Pericardium (tissue), 1 donor: ENCODE results near the genes B3GNT6, GDPD4 and AAMDC.

DNA sequence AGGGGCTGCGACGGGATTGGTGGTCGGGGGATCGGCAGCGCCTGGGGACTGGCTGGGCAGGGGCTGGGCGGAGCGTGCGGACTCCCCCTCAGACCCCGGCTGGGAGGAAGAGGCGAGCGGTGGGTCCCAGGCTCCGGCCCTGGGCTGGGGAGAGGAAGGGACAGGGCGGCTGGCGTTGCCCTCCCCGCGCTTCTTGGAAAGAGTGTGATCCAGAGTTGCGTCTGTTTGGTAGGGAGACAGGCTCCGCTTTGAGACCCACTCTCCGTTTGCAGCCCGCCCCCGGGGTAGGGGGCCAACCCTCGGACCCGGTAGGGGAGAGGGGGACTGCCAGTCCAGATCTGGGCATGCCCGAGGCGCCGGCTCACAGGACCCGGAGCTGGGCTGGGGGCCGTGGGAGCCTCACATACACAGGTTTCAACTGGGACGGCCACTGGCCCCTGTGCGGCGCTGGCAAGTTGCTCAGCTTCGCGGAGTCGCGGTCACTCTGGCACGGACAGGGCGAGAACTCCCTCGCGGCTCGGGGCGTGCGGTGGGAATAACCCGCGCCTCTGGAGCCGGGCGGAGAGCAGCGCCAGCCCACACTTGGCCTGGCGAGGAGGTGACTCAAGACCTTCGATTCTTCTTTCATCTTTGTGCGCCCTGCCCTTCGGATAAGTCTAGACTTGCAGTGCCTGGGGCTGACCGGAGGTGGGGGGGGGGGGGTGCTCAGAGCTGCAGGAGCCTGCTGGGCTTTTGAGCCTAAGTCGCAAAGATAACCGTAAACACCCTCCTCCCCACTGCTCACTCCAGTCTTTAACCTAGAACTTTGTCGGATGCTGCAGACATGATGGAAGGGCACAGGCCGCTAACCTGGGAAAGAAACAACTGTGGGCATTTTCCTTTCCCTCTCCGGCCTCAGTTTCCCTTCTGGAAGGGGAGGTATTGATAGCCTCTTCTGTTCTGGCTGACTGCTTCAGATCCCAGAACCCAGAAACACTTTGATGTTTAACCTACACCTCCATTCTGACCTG, 1.2 kb downstream of the TSKU start:
- RRBS, result 3% methylated on average over 4 of the region's 57 CpGs

DNA sequence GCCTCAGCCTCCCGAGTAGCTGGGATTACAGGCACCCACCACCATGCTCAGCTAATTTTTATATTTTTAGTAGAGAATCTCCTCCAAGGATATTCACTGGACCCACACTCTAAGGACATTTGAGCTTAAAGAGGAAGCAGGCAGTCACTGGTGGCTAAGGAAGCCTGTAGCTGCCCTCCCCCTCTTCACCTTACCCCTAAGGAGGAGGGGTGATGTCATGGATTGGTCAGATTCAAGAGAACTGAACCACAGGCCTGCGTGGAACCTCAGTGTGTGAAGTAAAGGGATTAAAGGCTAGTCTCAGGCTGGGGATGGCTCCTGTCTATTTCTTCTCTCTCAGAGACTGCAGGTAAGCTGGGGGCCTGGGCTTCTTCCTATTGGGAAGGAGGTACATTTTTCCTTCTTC, at the start of gene B3GNT6:
B3GNT6 (plus strand) TSS at position 269 of the 406 bp plus-strand sequence.
- RRBS, result no CpG with 5 or more reads among the region's 2 CpGs

DNA sequence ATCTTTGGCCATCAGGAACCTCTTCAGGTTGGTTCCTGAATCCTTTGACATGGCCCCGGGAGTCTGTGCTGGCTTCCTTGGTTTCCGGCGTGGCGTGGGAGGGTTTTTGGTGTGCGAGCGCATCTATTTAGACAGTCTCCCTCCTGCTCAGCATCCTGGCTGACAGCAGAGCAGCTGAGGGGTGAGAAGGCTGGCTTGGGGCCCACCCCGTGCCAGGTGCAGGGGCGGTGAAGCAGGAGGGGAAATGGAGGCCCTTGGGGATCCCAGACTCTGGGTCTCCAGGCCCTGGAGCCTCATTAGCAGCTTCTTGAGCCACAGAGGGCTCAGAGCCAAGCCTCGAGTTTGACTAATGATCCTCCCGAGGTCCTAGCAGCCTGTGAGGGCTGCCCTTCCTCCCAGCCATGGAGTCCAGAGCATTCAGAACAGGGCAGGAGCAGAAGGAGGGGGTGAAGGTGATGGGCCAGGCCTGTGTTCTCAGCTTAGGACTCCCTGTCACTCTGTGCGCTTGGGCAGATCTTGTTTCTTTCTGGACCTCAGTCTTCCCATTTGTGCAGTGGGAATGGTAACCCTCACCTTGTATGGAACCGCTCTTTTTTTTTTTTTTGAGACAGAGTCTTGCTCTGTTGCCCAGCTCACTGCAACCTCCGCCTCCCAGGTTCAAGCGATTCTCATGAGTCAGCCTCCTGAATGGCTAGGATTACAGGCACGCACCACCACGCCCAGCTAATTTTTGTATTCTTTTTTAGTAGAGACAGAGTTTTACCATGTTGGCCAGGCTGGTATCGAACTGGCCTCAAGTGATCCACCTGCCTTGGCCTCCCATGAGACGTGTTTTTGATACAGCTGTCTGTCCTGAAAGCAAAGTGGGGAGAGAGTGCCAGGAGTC, 7.1 kb downstream of the OMP start:
- RRBS, result no CpG with 5 or more reads among the region's 18 CpGs

GRCh38 chr11:77154280-77154864, 26.3 kb downstream of the MYO7A start:
- RRBS, result no CpG with 5 or more reads among the region's 7 CpGs

- RRBS, result no CpG with 5 or more reads among the region's 15 CpGs
These were observed 71.4 kb downstream of the MYO7A start for GRCh38 chr11:77199333-77199929.

DNA sequence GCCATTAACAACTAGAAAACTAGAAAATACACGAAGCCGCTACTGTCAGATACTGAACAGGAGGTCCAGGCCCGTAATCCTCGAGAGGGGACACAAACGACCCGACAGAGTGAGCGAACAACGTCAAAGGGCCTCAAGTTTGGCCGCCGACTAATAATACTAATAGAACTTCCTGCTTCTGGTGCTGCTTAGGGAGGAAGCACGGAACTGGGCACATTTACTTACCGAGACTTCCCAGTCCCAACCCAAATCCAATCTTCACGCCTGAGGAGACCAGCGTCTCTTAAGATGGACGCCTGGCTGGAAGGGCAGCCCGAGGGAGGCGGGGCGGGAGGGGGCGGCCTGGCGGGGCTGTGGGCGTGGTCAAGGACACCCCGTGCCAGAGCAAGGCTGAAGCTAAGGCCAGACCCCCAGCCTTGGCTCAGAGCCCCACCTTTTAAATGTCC, at the start of gene GDPD4:
GDPD4 (minus strand) TSS at position 307 of the 446 bp plus-strand sequence.
- RRBS, result no CpG with 5 or more reads among the region's 22 CpGs

GRCh38 chr11:77616284-77616760, 21.3 kb downstream of the CLNS1A start:
- RRBS, result no CpG with 5 or more reads among the region's 2 CpGs

GRCh38 chr11:77622255-77622716, 15.3 kb downstream of the CLNS1A start:
- RRBS, result no CpG with 5 or more reads among the region's 1 CpG

GRCh38 chr11:77656189-77656788, 18.7 kb upstream of the CLNS1A start:
- RRBS, result no CpG with 5 or more reads among the region's 9 CpGs

- RRBS, result no CpG with 5 or more reads among the region's 5 CpGs
These were observed 79.8 kb downstream of the RSF1 start for GRCh38 chr11:77740658-77741112.

- RRBS, result no CpG with 5 or more reads among the region's 25 CpGs
These were observed at the start of gene AAMDC for GRCh38 chr11:77821070-77821573. AAMDC (plus strand) TSS chr11:77821144.

DNA sequence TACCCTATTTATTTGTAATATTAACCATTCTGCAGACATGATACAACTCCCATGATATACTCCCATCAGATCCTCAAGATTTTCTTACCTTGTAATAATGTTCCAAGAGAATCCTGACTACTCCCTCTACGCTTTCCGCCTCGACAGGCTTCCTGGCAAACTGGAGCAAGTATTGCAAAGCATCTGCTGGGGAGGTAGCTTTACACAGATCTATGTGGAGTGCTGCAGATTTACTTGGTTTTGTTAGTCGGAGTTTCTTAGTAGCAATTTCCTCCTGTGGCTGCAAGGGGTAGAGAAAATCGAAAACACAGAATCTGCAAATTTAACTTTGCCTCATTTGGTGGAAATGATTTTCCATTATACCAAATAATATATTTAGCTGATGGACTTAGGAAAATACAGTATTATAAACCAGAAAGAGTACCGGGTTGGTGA, 3.4 kb downstream of the INTS4 start:
- RRBS, result no CpG with 5 or more reads among the region's 6 CpGs

GRCh38 chr11:78022303-78022985, 632 bp downstream of the KCTD14 start:
- RRBS, result 13% methylated on average over 3 of the region's 11 CpGs

DNA sequence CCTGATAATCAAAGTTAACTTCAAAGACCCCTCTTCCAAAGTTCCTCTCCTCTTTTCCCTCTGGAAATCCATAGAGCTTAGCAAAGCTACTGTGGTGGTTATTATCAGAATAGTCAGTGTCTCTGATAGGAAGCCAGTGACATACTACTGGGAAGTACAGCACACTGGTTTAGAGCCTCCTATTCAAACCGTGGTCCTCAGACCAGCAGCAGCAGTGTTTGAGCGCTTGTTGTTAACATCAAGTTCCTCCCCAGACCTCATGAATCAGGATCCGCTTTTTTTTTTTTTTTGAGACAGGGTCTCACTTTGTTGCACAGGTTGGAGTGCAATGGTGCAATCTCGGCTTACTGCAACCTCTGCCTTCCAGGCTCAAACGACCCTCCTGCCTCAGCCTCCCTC, 1.2 kb downstream of the NDUFC2 start:
- RRBS, result no CpG with 5 or more reads among the region's 5 CpGs

DNA sequence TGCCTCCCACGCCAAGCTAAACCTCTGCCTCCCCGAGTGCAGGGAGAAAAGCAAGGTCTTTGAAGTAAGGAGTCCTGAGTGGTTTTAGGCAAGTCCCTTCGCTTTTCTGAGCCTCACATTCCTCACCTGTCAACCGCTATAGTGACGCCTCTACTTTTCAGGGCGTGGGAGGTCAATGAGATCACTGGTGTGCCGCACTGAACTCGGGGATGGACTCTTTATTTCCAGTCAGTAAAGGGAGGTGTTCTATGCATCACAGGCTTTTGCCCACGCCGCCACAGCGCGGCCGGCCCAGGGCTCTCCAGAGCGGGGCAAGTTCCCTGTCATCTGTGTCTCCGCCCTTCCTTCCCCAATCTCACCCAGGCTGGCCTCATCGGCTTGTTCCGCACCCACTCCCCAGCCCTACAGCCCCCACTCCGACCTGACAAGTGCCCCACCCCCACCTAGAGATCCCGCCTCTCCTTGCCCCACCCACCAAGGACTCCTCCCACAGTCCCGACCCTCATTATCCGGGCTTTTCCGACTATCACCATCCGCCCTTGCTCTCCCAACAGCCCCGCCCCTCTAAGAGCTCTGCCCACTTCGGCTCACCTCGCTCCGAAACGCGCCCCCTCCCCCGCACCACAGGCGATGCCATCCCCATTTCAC, 494 bp downstream of the KCTD21 start:
- RRBS, result no CpG with 5 or more reads among the region's 31 CpGs

- RRBS, result 92% methylated on average over 3 of the region's 15 CpGs
These were observed 31.1 kb downstream of the USP35 start for GRCh38 chr11:78219620-78220472.

DNA sequence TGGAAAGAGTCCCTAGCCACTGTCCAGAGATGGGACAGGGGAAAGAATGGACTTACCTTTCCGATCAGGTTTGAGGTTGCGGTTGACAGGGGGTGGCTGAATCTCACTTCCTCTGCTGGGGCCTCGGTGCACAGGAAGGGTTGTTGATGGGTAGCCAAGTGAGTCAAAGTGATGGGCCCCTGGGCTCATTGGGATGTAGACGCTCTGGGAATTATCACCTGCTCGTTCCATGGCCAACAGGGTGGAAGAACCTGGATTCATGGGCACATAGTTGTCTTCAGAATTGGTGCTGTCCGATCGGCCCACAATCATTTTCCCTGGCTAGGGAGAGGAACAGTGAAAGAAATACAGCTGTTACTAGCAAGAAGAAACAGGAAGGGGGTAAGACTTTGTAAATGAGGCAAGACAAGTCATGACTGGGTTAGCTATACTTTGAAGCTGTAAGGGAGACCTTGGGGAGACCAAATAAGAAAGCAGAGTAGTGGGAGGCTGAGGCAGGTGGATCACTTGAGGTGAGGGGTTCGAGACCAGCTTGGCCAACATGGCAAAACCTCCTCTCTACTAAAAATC, 34.7 kb downstream of the USP35 start:
- RRBS, result no CpG with 5 or more reads among the region's 8 CpGs

- RRBS, result no CpG with 5 or more reads among the region's 3 CpGs
These were observed 68.1 kb downstream of the USP35 start for GRCh38 chr11:78256791-78257256.

GRCh38 chr11:78289536-78289995, 100.8 kb downstream of the USP35 start:
- RRBS, result no CpG with 5 or more reads among the region's 3 CpGs

GRCh38 chr11:78296033-78296268, 107.2 kb downstream of the USP35 start:
- RRBS, result no CpG with 5 or more reads among the region's 2 CpGs